Colon Carcinoma Metastatic in the Brain (tissue), 2 donors: Measurements from ENCODE around the gene ZFAND5.

- PRO-cap, 2 experiments: no peak in any of the 2 experiments
Measured at GRCh38 chr9:71896860-71897105, 14.2 kb downstream of the ABHD17B start.

DNA sequence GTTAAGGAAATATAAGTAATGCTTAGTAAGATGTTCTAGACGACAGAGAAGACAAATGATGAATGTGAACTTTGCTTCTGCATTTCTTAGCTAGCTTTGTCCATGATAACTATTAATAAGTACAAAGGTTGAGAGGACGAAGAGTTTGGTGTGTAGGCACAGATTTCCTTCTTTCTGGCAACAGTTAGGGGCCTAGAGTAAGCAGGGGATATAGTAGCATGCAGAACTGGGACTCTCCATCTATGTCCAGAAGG, 33.7 kb downstream of the C9orf85 start:
- PRO-cap, 2 experiments: peak in 1 of 2 experiments; most common plus-strand start position 118 of the sequence (in 1)

DNA sequence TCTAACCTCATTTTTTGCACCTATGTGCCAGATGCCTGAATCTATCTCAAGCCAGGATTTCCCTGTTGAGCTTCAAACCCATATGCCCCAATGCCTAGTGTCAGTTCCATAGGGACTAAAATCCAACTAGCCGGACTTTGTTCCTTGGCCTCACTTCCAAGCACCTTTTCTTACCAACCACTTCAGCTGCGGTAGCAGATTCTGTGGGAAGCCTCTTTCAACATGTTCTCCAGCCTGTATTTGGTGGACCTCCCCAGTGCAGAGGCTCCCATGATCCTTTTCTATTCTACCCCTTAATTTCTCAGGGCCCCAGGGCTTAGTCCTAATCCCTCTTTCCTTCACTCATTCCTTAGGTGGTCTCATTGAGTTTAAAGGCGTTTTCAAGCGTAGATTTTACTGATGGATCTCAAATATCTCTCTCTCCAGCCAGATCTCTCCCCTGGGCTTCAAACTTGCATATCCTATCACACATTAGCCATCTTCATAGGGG, 17.4 kb downstream of the C9orf57 start:
- PRO-cap, 2 experiments: no peak in any of the 2 experiments

DNA sequence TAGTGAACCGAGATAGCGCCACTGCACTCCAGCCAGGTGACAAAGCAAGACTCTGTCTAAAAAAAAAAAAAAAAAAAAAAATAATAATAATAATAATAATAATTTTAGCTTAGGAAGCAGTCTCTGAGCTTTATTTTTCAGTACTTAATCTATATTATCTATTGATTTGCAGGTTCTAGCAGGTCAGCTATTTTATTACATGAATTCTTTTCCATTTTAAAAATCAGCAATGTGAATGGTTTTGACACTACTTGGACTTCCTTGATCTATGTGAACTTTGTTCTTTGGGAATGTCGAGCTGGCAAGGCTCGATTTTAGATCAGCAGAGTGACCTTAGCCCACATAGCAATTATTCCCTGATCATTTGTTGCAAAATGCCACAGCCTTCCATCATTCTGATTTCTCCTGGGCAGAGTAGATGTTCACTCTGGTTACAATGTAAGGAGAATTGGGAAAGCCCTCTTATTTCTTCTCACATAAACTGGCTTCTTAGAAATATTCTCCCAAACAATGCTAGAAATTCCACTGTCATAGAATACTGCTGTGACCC, 15.9 kb upstream of the GDA start:
- PRO-cap, 2 experiments: no peak in any of the 2 experiments

GRCh38 chr9:72304798-72305691, 60.0 kb downstream of the ZFAND5 start:
- PRO-cap, 2 experiments: peak in 2 of 2 experiments; most common plus-strand start chr9:72305423 (in 1); most common minus-strand start chr9:72305226 (in 2)

GRCh38 chr9:72314728-72315559, 50.1 kb downstream of the ZFAND5 start:
- PRO-cap, 2 experiments: no peak in any of the 2 experiments

- PRO-cap, 2 experiments: no peak in any of the 2 experiments
Measured at GRCh38 chr9:72351384-72352264, 13.4 kb downstream of the ZFAND5 start.

DNA sequence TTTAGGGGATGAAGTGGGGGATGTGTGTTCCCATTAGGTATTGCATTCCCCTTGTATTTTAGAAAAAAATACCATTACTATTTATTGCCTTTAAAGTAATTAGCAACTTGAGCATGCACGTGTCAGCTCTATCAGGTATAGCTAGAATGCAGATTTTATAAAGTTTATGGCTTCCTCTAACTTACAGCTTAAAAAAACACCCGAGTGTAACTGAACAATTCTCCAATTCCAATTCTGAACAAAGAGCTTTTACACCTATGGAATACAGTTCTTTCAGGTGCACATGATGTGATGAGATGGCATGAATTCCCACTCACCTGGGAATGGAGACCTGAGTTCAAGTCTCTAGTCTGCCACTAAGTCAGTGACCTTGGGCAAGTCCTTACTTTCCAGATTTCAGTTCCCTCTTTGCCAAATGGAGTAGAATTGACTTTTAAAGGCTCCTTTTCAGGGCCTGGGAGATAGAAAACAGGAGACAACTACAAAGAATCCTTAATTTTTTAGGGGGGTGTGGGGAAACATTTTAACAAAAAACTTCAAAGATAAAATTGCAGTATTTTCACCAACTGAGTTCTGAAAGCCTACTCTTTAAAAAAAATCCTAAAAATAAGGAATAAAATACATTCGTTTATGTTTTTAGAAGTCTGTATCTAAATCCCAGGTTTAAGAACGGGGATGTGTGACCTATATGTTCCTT, 1.7 kb downstream of the ZFAND5 start:
- PRO-cap, 2 experiments: no peak in any of the 2 experiments

DNA sequence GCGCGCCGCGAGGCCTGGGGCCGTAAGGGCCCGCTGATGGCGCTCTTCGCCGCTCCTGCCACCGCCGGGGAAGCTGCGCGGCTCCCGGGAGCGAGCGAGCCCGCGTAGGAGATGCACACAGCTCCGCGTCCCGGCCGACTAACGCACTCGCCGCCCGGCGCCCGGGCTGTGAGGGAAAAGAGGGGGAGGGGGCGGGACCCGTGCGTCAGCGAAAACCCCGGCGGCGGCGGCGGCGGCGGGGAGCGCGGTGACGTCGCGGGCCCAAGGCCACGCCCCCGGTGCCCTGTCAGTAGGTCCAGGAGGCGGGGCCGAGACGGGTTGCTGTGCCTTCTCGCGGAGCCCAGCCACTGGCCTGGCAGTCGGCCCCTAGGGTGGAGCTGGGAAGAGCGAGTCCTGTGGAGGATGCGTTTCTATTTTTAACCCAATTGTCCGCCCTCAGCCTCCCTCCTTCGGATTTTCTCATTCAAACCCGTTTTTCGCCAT, at the start of gene ZFAND5:
Gene ZFAND5 (minus strand): TSS at position 143 of the 483 bp plus-strand sequence.
- PRO-cap, 2 experiments: peak in 2 of 2 experiments; most common plus-strand start position 358 of the sequence (in 2); most common minus-strand start position 140 of the sequence (in 2)

- PRO-cap, 2 experiments: no peak in any of the 2 experiments
Measured at GRCh38 chr9:72950912-72951389, 1.9 kb downstream of the ALDH1A1 start.

DNA sequence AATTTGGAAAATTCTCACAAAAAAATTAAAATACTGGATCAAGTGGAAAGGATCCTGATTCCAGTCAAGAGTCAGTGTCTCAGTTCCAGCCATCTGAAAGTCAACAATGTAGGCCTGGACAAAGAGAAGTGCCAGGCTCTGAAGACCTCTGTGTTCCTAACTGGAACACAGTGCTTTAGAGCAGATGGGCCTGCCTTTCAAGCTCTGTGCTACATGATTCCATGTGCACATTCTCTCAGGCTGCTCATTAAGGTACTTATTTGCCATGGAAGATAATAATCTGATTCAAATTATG, 30.2 kb upstream of the ALDH1A1 start:
- PRO-cap, 2 experiments: no peak in any of the 2 experiments

DNA sequence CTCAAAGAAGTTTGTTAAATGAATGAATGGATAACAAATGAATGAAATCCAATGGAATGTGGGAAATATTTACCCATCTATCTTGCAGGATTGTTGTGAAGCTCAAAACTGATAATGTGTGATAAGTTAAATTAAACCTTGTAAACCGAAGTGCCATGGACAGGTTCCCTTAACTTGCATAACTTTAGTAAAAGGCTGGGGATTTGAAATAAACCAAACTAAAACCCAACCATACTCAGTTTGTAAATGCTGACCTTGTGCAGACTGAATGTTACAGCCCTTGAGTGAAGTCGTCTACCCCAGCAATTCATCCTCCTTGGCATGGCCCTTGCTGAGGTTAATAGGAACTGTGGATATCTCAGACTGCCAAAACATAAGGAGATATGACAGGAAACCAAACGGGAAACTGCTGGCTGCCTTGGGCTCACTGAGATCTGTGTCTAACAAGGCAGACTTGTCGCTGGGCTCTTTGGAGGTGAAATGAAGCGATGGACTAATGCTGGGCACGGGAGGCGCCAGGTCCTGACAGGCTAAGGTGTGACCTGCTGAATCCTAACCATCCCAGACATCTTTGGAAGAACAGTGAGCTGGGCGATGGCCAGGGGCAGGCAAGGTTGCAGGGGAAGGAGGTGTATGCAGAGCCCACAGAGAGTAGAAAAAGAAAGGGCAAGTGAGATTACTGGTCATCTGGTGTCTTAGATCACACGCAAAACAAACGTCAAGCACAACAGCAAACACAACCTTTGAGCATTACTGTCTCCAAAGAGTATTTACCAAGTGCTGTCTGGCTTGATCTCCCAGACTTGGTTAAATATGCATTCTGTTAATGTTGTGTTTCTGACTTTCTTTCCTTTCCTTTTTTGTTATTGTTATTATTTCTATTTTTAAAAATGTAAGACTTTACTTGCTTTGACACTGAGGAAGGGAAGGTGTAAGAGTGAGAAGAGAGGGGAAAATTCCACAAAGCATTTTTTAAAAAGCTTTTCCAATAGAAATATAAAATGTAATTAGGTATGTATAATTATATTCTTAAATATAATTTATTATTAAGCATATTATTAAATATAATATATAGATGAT, 44.7 kb upstream of the ALDH1A1 start:
- PRO-cap, 2 experiments: no peak in any of the 2 experiments

GRCh38 chr9:73156017-73156828, 4.6 kb downstream of the ANXA1 start:
- PRO-cap, 2 experiments: no peak in any of the 2 experiments

DNA sequence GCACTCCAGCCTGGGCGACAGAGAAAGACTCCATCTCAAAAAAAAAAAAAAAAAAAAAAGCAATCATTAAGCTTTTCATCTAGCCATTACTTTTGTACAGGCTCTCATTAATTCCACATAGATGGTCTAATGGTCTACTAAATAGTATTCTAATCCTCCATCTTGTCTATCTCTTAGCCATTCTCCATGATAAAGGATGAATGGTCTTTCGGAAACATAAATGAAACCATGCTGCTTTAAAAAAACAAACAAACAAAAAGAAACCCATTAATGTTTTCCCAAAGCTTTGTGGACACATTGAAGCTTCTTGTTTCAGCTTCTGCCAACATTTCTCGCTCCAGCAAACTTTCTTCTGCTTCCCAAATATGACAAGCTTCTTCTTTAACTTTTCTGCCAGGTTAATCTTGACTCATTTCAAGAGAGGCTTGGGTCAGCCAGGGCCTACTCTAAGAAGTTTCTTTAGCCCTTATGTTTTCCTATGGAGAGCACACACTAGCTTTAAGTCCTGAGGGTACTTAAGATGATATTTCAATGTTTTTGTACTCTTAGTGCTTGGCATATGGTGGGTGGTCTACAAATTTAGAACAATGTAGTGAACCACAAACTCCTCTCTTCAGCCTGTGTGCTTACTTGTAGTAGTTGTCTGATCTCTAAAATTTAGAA, 6.1 kb downstream of the ANXA1 start:
- PRO-cap, 2 experiments: no peak in any of the 2 experiments

DNA sequence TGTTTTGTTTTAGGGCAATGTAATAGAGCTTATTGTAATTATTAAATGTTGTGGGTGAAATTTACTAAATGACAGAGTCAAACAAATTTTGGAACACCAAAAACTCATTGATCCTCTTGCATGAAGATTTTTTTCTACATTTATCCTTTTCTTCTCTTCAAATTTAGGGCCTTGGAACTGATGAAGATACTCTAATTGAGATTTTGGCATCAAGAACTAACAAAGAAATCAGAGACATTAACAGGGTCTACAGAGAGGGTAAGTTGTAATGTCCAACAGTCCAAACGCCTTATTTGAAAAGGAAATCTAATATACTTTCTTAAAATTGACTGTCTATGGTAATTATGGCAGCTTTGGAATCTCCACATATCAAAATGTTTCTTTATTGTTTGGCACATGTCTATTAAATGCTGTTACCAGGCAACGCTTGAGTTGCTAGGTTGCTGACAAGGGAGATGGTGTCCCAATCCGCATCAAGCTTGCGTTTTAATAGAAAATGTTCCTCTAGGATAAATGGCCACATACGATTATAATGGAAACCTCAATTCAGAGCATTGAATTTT, 9.1 kb downstream of the ANXA1 start:
- PRO-cap, 2 experiments: no peak in any of the 2 experiments

DNA sequence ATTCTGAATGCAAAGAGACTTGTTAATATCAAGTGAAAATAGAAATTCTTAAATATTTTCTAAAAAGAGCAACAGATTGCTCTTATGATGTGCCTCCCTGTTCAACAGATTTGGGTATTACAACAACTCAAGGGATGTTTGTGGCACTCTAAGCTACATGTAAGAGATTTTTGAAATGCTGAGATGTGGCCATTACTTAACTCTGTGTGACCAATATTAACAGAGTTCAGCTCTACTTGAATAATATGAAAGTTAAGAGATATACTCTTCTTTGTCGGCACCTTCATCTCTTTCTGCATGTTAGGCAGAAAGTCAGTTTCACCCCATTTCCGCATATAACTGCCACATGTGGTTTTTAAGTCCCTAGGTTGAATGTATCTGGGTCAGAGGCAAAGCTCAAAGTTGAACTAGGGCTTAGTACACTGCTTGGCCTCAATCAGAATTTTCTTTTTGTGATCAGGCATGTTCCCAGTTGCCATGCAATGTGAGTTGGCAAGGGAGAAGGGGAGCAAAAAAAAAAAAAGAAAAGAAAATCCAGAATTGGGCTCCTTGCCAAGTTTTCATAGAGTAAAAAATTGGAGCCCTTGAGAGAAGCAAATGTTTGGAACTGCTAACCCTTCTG, 251.3 kb upstream of the RORB start:
- PRO-cap, 2 experiments: no peak in any of the 2 experiments

DNA sequence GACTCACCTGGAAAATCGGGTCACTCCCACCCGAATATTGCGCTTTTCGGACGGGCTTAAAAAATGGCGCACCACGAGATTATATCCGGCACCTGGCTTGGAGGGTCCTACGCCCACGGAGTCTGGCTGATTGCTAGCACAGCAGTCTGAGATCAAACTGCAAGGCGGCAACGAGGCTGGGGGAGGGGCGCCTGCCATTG, 72.7 kb upstream of the RORB start:
- PRO-cap, 2 experiments: no peak in any of the 2 experiments

DNA sequence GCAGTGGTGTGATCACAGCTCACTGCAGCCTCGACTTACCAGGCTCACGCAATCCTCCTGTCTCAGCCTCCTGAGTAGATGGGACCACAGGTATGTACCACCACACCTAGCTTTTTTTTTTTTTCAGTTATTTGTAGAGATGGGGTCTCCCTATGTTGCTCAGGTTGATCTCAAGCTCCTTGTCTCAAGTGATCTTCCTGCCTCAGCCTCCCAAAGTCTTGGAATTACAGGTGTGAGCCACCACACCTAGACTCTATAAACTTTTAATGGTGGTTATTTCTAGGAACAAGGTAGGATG, 65.5 kb downstream of the TRPM6 start:
- PRO-cap, 2 experiments: no peak in any of the 2 experiments

DNA sequence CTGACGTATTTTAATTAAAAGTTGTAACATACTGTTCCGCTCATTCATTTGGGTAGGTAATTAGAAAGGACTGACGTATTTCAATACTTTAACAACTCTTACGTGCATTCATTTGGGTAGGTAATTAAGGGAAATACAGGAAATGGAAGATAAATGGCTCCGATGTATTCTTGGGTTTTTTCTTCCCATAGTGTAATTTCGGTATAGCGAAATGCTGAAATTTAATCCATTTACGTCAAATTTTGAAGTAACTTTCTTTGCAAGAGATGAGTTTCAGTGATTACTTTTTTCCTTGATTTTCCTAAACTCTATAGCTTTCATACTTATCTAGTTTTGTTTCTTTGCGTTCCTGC, 1.2 kb downstream of the OSTF1 start:
- PRO-cap, 2 experiments: no peak in any of the 2 experiments

DNA sequence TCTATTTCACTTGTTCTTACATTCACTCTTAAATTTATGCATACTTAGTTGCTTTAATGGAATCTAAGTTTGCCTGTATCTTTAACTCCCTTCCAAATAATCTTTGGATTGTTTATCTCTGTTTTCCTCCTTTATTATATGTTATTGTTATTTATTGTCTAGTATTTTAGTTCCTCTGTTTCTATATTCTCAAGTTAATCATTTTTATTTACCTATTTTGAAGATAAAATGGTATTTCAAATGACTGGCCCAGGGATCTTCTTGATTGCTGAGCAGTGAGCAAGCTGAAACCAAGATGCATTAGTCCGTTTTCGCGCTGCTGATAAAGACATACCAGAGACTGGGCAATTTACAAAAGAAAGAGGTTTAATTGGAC, 94.7 kb downstream of the OSTF1 start:
- PRO-cap, 2 experiments: no peak in any of the 2 experiments